ENCODE measurements around the genes MEAF6, MTF1, MYCBP and NDUFS5.

GRCh38 chr1:36305194-36305836, 853 bp upstream of the SH3D21 start:
- PRO-cap = no peak
CAGE:
- cytosol, long polyA plus RNA = no peak
- long polyA plus RNA = no peak
- nucleus, long polyA plus RNA = no peak

- PRO-cap = no peak
CAGE:
- cytosol, long polyA plus RNA = no peak
- long polyA plus RNA = no peak
- nucleus, long polyA plus RNA = no peak
Measured at GRCh38 chr1:36322504-36323460, 663 bp downstream of the EVA1B start.

DNA sequence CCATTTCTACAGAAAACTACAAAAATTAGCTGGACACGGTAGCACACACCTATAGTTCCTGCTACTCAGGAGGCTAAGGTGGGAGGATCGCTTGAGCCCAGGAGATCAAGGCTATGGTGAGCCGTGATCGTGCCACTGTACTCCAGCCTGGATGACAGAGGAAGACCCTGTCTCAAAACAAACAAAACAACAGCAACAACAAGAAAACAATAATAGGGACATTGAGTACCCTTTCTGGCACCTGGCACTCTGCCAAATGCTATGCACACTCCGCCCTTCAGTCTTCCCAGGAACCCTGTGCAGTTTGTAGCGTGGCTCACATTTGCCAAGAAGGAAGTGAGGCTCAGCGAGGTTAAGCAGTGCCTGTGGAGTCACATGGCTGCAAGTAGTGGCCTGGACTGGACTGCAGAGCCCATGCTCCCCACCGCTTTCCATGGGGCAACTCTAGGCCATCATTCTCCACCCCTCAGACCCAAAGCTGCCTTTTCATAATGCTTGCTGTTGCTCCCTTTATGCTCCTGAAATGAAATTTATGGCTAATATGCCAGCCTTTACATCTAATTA, 5.2 kb upstream of the EVA1B start:
- PRO-cap = no peak
CAGE:
- cytosol, long polyA plus RNA = no peak
- long polyA plus RNA = no peak
- nucleus, long polyA plus RNA = no peak

GRCh38 chr1:36354794-36355332, 30.9 kb downstream of the STK40 start:
- PRO-cap = no peak
CAGE:
- cytosol, long polyA plus RNA = no peak
- long polyA plus RNA = no peak
- nucleus, long polyA plus RNA = no peak

DNA sequence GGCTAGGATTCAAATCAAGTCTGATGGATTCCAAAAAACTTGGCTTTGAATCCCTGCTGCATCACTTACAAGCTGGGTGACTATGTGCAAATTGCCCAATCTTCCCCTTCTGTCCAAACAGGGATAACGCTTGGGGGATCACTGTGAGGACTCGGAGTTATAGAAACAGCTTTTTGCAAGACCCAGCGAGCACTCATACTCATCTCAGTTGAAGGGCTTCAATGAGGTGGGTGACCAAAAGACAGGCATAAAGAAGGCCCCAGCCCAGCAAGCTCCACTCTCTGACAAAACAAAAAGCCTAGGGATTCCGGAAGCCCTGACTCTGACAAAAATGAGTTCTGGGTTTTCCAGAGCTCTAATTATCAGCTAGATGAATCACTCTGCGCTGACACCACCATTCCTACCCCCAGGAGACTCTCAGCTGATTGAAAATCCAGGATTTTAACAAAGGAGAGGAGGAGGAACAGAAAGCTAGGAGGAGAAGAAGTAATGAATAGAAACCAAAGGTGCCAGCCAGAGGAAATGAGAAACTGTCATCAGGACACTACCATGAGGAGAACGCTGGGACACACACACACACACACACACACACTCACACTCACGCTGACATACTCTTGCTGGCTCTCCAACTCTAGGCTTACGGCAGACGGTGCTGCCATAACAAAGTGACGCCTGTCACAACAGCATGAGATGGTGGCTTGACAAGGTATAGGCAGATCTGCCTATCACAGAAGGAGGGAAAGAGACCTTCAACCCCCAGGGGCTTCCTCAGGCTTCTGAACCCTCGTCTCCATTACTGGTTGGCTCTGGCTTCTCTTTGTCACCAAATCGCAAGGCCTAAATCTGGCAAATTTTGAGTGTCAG, 1.7 kb upstream of the STK40 start:
- PRO-cap = no peak
CAGE:
- cytosol, long polyA plus RNA = no peak
- long polyA plus RNA = no peak
- nucleus, long polyA plus RNA = no peak

DNA sequence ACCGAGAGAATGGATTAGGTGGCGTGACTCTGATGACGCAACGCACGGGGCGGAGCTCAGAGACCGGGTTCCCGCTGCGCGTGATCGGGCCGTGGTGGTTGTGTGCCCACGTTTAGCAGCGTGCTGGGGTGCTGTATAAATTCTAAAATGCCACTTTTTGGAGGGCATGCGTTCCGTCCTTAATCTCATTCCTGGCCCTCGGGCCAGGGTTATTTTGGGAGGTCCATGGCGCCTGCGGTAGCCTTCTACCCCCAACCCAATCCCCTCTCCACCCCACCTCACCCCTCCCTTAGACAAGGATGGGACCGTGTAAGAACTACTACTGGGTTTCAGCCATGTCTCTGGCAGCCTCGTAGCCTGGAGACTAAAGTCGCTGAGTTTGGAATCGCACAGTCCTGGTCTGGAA, 229 bp upstream of the MRPS15 start:
- PRO-cap = bidirectional peak, plus-strand start at position 59 of the sequence, minus-strand start outside the sequence
CAGE:
- cytosol, long polyA plus RNA = no peak
- long polyA plus RNA = no peak
- nucleus, long polyA plus RNA = no peak

DNA sequence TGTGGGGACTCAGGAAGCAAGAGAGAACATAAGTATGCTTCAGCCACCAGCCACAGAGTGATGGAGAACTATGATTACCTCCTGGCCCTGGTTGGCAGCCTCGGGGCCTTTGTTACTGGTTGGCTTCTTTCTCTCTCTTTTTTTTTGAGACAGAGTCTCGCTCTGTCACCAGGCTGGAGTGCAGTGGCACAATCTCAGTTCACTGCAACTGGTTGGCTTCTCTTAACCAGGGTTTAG, 29.2 kb upstream of the GRIK3 start:
- PRO-cap = no peak
CAGE:
- cytosol, long polyA plus RNA = no peak
- long polyA plus RNA = no peak
- nucleus, long polyA plus RNA = no peak

DNA sequence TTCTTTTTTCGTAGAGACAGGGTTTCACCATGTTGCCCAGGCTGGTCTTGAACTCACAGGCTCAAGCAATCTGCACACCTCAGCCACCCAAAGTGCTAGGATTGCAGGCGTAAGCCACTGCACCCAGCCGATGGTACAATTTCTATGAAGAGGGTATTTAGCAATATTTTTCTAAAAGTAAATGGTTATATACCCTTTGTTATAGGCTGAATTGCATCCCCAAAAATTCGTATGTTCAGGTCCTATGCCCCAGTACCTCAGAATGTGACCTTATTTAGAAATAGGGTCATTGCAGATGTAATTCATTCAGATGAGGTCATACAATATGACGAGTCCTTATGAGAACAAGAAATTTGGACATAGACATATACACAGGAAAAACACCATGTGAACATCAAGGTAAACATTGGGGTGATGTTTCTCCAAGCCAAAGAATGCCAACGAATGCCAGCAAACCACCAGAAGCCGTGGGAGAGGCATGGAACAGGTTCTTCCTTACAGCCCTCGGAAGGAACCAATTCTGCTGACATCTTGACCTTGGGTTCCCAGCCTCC, 13.0 kb upstream of the ZC3H12A start:
- PRO-cap = no peak
CAGE:
- cytosol, long polyA plus RNA = no peak
- long polyA plus RNA = no peak
- nucleus, long polyA plus RNA = no peak

- PRO-cap = bidirectional peak, plus-strand start at chr1:37474580, minus-strand start at chr1:37474397
CAGE:
- cytosol, long polyA plus RNA = no peak
- long polyA plus RNA = no peak
- nucleus, long polyA plus RNA = no peak
Measured at GRCh38 chr1:37474263-37474464, 216 bp upstream of the ZC3H12A start.

DNA sequence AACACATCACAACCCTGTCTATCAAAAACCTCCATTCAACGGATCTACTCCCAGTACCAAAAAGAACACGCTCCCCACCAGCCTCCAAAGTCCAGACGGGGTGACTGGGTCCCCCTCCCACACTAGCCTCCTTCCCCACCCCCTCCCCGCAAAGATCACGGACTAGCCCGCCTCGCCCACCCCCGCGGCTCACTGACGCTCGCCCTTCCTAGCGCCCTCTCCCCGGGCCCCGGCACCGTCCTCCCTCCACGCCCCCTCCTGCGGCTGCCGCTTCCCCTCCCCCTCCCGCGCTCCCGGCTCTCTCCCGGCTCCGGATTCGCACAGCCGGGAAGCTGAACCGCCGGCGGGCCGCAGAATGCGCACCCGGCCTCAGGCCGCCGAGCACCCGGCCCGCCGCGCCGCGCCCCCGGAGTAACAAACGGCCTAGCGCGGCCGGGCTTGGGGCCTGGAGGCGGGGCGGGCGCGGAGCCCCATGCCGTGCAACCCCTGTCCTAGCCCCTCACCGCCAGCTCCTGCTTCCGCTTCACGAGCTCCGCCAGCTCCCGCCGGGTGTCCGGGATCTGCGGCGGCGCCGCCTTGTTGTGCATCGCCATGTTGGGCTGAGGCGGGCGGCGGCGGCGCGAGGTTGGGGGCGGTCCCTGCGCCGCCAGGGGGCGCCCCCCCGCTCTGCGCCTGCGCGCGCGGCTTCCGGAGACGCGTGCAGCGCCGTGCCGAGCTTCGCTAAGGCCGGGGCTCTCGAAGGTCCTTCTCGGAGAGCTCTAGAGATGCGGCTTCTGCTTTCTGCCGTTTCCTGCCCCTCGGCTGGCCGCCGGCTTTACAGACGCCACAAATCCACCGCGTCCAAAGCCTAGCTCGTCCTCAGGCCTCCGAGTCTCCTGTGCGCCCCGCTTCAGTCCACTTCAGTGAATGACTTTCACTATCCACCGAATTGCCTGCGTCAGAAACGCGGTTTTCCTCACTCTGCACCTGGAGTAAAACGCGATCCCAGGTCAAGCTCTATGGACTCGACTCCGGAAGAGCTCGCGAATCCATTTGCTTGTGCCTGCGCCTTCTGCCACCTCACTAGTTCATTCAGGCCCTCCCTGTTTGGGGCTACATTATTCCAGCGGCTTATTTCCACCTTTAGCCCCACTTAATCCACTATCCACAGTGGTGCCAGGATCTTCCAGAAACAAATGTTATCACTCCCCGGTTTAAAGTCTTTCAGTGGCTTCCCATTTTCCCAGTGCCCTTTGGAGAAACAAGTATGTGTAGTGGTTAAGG, at the start of gene MEAF6:
TSS of gene MEAF6 (minus strand) at position 613 of the 1,263 bp plus-strand sequence.
- PRO-cap = bidirectional peak, plus-strand start at position 691 of the sequence, minus-strand start at position 601 of the sequence
CAGE:
- cytosol, long polyA plus RNA = start-site peak on the minus strand centred at position 567 of the sequence, 114 bp wide, 648 and 1,423 reads in 2 replicates
- long polyA plus RNA = start-site peak on the minus strand centred at position 572 of the sequence, 77 bp wide, 2,171 and 1,960 reads in 2 replicates
- nucleus, long polyA plus RNA = start-site peak on the minus strand centred at position 602 of the sequence, 18 bp wide, 317 and 226 reads in 2 replicates

GRCh38 chr1:37560731-37561017, 3.9 kb downstream of the DNALI1 start:
- PRO-cap = no peak
CAGE:
- cytosol, long polyA plus RNA = no peak
- long polyA plus RNA = no peak
- nucleus, long polyA plus RNA = no peak

DNA sequence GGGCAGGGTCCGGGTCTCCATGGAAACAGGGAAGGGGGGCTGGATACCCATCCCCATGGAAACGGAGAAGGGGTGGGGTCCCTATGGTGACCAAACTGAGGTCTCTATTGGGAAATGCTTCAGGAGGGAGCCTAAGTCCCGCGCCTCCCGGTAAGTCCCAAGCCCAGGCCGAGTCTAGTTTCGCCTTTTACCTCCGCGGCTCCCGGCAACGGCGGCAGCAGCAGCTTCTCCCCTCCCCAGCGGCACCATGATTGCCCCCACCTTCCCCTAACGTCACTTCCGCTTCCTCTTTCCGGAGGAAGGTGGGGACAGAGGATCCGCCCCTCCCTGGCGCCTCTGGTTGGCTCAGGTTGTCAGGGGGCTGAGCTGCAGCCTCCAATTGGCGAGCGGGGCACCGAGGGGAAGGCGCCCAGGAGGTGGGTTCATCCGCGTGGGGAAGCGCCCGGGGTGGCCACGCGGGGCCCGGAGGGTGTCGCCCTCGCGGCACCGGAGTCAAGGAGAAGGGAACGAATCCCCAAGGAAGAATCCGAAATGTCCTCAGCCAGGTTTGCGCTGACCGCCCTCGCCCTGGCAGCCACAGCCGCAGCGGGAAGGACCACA, at the start of gene MTF1:
TSS of gene MTF1 (minus strand) at position 253 of the 600 bp plus-strand sequence.
- PRO-cap = bidirectional peak, plus-strand start at position 424 of the sequence, minus-strand start at position 253 of the sequence
CAGE:
- cytosol, long polyA plus RNA = no peak
- long polyA plus RNA = no peak
- nucleus, long polyA plus RNA = no peak

DNA sequence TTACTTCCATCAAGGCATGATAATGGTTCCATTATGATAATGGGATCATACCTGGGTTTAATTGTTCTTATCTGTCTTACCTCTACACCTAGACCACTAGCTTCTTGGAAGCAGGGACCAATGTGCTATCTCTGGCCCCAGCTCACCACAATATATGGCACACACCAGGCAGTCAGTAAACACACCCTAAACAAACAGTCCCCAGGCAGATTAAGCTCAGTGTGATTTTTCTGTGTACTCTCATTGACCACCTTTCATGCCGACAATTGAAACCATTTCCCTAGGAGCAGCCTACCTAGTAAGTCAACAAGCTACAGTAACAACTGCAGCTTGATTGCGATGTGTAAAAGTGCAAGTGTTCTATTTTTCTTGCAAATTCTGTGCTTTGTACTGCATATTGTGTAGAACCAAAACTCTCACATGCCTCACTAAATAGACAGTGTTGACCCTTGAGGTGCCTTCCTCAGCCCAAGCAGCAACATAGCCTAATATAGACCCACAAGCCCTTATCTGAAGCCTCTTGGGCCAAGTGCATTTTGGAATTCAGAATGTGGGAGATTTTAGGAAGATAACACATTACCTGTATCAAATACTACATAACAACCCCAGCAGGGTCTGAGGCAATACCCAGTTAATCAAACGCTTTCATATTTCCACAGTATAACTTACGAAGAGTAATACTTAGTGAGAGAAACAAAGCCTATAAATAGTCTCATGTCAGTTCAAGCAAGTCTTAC, 32.0 kb downstream of the INPP5B start:
- PRO-cap = no peak
CAGE:
- cytosol, long polyA plus RNA = no peak
- long polyA plus RNA = no peak
- nucleus, long polyA plus RNA = no peak

GRCh38 chr1:37978389-37979720, 11.0 kb downstream of the SF3A3 start:
- PRO-cap = no peak
CAGE:
- cytosol, long polyA plus RNA = no peak
- long polyA plus RNA = no peak
- nucleus, long polyA plus RNA = no peak

- PRO-cap = no peak
CAGE:
- cytosol, long polyA plus RNA = no peak
- long polyA plus RNA = no peak
- nucleus, long polyA plus RNA = no peak
Measured at GRCh38 chr1:37985736-37986103, 4.1 kb downstream of the SF3A3 start.

- PRO-cap = no peak
CAGE:
- cytosol, long polyA plus RNA = no peak
- long polyA plus RNA = no peak
- nucleus, long polyA plus RNA = no peak
Measured at GRCh38 chr1:38482250-38482790, 377.3 kb downstream of the RRAGC start.

- PRO-cap = no peak
CAGE:
- cytosol, long polyA plus RNA = no peak
- long polyA plus RNA = no peak
- nucleus, long polyA plus RNA = no peak
Measured at GRCh38 chr1:38815838-38816595, 43.6 kb downstream of the RRAGC start.

GRCh38 chr1:38859823-38860261, 270 bp upstream of the RRAGC start:
- PRO-cap = bidirectional peak, plus-strand start at chr1:38859924, minus-strand start at chr1:38859737
CAGE:
- cytosol, long polyA plus RNA = no peak
- long polyA plus RNA = no peak
- nucleus, long polyA plus RNA = no peak

DNA sequence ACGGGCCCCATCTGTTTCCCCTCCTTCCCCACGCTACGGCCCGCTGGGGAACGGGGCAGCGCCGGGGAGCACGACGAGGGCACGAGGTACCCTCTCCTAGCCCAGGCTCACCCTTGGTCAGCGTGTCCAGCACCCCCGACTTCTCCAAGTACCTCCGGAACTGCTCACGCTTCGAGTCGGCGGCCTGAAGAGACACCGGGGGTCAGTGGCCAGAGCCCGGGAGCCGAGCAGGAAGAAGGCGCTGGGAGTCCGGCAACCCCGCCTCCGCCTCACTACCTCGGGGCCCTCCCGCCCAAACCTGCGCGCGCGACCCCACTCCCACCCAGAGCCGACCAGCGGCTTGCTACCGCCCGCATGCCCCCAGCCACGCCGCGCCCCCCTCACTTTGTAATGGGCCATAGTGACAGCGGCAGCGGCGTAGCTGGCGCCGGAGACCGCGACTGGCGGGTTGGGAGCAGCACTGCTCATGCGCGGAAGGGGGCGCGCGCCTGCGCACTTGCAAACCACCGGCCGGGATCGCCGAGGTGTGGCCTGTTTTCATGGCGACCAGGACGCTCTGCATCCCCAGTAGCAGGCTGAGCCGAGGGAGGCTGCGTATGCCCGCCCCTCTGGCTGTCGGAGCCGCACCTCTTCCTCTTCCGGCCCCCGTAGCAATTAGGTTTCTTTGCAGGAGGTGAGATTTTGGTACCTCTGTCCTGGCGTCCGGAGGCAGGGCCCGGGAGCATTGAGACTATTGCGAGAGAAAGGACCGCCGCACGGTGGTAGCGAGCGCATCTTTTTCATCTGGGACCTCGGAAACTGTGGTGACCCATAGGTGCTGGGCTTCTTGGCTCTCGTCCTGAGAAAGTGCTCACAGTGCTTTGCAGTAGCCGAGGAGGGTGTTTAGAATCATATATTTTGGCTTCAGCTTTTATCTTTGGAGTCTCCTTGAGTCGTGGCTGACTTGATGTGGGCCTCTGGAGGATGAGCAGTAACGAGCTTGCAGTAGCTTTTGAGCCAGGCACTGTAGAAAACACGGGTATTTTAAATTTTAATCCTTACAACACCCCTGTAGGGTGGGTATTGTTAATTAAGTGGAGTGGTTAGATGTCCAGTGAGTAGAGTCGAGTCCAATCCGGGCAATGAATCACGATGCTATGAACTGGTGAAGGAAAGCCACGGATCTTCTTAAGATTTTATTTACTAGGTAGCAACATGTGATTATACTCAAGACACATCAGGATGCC, at the start of gene MYCBP:
TSS of gene MYCBP (minus strand) at position 442 of the 1,226 bp plus-strand sequence.
- PRO-cap = no peak
CAGE:
- cytosol, long polyA plus RNA = start-site peak on the minus strand centred at position 440 of the sequence, 70 bp wide, 497 and 98 reads in 2 replicates
- long polyA plus RNA = start-site peak on the minus strand centred at position 452 of the sequence, 28 bp wide, 257 and 110 reads in 2 replicates
- nucleus, long polyA plus RNA = start-site peak on the minus strand centred at position 430 of the sequence, 44 bp wide, 122 and 37 reads in 2 replicates

DNA sequence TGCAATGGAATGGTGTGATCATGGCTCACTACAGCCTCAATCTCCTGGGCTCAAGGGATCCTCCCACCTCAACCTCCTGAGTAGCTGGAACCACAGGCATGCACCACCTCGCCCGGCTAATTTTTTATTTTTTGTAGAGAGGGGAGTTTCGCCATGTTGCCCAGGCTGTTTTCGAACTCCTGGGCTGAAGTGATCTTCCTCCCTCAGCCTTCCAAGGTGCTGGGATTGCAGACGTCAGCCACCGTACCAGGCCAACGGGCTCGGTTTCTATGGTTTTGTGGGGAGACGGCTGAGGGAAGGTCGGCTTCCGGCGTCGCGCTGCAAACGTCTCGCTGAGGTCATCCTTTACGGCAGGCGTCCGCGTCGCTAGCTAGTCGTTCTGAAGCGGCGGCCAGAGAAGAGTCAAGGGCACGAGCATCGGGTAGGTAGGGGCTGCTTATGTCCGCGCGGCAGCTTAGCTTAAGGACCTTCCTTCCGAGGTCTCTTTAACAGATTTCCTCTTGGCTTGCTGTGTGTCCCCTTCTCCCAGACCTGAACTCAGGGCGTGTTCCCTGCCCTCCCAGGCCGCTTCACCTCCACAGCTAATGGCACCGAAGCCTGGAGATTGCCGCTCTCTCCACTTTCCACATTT, at the start of gene NDUFS5:
TSS of gene NDUFS5 (plus strand) at position 373 of the 631 bp plus-strand sequence.
- PRO-cap = bidirectional peak, plus-strand start at position 373 of the sequence, minus-strand start at position 269 of the sequence
CAGE:
- cytosol, long polyA plus RNA = start-site peak on the plus strand centred at position 372 of the sequence, 70 bp wide, 7,617 and 4,388 reads in 2 replicates
- long polyA plus RNA = start-site peak on the plus strand centred at position 380 of the sequence, 63 bp wide, 6,524 and 4,647 reads in 2 replicates
- nucleus, long polyA plus RNA = start-site peak on the plus strand centred at position 376 of the sequence, 70 bp wide, 4,229 and 3,023 reads in 2 replicates